Measurements from ENCODE around the gene RBBP8NL.

- PRO-cap = no peak
- RAMPAGE, long total RNA, 2 experiments = no peak in any of the 2 experiments
Measured at GRCh38 chr20:59823573-59823899, 109.9 kb downstream of the SYCP2 start.

GRCh38 chr20:59836607-59837042, 96.8 kb downstream of the SYCP2 start:
- PRO-cap = no peak
- RAMPAGE, long total RNA, 2 experiments = no peak in any of the 2 experiments

- PRO-cap = no peak
- RAMPAGE, long total RNA, 2 experiments = no peak in any of the 2 experiments
Measured at GRCh38 chr20:61437003-61438172, 185.3 kb downstream of the CDH4 start.

DNA sequence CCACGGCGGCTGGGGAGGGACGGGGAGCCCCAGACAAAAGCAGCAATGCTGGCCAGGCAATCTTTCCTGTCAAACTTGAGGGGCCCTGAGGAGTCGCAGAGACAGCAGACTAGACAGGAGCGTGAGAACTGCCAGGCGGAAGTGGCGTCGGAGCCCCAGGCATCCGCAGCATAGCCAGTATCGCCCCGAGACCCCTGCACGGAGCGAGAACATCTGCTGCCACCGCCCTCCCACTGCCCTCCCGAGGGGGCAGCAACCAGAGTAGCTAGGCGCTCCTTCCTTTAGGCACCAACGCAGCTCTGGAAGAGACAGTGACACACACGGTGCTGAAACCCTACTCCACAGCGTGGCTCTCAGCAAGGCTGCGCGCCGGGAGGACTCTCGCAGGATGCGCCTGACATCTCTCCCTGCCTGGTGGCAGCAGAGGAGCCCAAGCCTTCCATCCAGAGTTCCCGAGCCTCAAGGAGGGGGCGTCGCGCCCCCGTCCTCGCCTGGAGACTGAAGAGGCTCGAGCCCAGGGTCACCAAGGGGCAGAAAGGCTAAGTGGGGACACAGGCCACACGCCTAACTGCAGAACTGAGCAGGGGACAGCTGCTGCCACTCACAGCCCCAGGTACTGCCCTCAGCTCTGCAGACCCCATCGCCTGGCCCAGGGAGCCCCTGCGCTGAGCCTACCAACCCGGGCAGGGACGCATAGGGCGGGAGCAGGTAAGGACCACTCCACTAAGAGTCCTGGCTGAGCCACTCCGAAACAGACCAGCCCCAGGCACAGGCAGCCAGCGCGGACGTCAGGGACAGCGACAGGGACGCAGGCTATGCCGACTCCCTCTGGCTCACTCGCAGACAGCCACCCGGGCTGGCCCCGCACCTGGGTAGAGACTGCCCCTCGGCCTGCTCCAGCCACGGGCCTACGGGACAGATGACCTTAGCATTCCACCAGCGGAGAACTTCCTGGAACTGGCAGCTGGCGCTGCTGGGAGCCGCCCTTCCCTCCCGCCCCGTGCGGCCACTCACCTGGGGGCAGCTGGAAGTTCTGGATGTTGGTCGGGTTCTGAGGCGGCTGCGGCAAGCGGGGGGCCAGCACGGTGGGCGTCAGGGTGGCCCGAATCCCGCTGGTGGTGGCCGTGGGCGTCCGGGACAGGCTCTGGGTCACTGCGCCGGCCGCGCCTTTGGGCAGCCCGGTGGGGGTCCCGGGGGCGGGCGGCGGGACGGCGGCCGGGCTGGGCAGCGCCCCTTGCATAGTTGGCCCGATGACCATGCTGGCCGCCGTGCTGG, 1.8 kb downstream of the TAF4 start:
- PRO-cap = no peak
- RAMPAGE, long total RNA, 2 experiments = start-site peak on the minus strand in 1 of 2 experiments, centred at position 1,107 of the sequence, 6 reads per replicate

DNA sequence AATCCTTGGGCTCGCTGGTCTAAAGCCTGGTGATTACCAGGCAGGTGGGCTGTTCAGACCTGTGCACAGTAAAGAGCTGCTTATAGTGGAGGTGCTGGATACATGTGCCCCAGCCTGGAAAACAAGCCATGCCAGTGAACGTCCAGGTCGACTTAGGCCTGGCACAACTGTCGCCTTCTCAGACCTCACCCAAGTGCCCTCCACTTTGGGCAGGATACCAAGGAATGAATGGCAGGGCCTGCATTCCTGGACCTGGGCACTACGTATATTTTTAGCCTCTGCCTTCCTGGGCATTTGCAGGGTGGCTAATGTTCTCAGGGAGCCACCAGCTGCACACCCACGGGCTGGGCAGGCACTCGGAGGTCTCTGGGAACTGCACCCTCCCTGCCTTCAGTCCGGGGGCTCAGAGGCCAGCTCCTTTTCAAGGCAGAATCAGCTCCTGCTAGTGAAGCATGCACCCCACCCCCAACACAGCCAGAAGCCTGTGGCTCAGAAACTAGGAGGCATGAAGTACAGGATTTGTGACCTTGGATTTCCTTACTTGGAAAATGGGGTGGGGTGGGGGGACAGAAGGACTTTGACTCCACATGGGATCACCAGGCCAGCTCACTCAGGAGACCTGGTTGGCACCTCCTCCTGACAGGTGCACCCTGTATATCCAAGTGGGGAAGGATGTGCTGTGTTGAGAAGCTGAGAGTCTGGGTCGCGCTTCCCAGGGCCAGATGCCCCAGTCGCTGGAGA, 2.6 kb upstream of the LSM14B start:
- PRO-cap = no peak
- RAMPAGE, long total RNA, 2 experiments = no peak in any of the 2 experiments

DNA sequence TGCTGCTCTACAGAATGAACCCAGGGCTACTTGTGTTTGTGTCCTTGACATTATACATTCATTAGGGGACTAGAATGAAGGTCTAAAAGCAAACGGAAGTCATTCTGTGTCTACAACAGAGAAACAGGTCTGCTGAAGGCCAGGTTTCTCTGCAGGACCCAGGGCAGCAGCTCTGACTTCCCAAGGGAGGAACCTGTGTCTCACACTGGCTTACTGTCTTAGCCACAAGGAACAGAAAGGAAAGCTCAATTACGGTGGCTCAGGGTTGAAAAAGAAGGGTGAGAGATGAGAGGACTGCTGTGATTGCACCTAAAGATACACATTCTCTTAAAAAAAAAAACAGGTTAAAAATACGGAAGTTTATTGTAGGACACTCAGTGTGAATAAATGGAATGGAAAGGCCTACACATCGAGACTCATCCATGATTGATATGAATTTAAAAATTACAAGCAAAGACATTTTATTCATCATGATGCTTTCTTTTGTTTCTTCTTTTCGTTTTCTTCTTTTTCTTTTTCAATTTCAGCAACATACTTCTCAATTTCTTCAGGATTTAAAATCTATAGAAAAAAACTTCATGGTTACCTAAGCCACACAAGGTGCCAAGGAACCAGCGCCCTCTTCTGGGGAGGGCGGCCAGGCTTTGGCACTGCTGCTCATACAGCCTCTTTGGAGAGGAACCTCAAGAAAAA, 6.7 kb downstream of the PSMA7 start:
- PRO-cap = no peak
- RAMPAGE, long total RNA, 2 experiments = no peak in any of the 2 experiments

DNA sequence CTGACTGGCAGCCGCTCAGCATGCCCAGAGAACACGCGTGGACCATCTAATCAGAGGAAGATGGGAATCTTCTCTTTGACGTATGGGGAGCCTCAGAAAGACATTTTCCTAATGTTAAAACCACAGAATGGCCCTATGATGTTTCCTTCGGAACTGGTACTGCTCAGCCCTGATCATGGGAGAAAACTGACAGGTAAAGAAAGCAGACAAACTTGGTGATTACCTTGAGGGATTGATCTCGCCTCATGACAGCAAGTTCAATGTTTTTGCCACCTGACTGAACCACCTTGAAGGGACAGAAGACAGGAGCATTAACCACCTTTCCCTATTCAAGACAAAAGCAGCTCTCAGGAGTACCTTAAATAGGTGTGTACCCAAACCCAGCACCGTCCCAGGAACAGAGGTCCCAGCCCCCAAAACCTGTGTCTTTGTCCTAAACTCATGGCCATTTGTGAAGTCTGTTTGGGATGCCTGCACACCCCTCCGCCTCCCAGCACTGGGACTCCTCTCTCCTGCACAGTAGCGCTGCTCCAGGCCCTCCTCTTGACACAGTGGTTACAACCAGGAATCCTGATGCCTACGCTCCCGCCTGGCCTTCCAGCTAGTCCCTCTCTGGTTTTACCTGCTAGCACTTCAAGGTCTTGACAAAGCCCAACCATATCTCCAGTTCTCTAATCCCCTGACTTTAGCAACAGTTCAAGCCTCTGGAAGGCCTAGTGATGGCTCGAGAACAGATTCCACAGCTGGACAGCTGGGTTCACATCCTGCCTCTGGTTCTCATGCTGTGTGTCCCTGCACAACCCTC, 5.9 kb downstream of the PSMA7 start:
- PRO-cap = no peak
- RAMPAGE, long total RNA, 2 experiments = no peak in any of the 2 experiments

- PRO-cap = no peak
- RAMPAGE, long total RNA, 2 experiments = start-site peak on the plus strand in 1 of 2 experiments, at chr20:62161197-62161574 at its widest, 16 reads per replicate
Measured at GRCh38 chr20:62161232-62161733, 17.7 kb downstream of the SS18L1 start.

- PRO-cap = no peak
- RAMPAGE, long total RNA, 2 experiments = no peak in any of the 2 experiments
Measured at GRCh38 chr20:62167566-62168148, 15.2 kb upstream of the MTG2 start.

DNA sequence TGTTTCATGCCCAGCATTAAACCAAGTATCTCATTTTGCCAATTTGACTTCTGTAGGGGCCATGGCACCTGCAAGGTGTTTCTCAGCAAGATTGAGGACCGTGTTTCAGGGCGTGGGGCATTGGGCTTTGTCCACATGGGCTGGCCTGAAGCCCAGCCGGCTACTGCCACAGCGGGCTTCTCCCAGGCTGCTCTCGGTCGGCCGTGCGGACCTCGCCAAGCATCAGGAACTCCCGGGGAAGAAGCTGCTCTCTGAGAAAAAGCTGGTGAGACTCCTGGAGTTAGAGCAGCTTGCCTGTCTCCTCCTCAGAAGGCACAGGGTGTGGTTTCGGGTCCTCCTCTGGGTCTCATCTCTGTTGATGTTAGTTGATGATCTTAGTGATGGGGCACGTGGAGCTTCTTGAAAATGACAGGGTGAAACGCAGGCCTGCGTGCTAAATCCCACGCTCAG, 10.6 kb downstream of the MTG2 start:
- PRO-cap = no peak
- RAMPAGE, long total RNA, 2 experiments = no peak in any of the 2 experiments

DNA sequence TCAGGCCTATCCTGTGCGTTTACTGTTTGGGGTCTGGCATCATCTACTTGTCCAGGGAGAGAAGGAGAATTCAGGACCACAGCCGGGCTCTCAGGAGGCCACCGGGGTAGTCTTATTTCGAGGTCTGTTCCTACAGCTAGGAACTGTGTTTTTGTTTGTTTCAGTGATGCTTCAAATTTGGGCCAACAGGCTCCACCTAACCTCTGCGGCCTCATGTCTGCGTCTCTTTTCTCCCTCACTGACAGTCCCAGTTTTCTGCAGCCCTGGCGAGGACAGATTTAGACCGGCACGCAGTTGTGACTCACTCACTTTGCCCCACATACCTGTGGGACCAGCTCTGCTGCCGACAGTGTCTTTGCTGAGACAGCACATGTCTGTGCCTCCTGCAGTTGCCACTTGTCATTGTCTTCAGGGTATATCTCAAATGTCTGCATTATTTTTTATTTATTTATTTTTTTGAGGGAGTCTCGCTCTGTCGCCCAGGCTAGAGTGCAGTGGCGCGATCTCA, 29.2 kb downstream of the OSBPL2 start:
- PRO-cap = no peak
- RAMPAGE, long total RNA, 2 experiments = no peak in any of the 2 experiments

- PRO-cap = no peak
- RAMPAGE, long total RNA, 2 experiments = no peak in any of the 2 experiments
Measured at GRCh38 chr20:62303274-62304390, 835 bp downstream of the ADRM1 start.

DNA sequence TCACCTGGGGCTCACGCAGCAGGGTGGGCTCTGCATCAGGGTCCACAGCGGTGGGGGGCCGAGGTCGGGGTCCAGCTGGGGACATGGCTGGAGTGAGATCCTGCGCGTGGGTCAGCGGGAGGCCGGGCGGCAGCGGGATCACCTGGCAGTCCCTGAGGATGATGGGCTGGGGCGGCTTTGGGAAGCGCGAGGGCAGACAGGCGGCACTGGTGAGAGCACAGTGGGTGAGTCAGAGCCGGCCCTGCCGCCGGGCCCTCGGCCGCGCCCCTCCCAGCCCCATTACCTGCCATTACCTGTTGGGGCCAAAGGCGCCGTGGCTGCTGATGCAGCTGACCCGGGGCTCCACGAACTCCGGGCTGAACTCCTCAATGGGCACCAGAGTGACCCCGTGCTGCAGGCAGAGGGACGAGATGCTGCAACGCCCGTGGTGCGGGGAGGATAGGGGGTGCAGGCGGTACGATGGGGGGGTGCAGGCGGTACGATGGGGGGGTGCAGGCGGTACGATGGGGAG, 28.0 kb downstream of the ADRM1 start:
- PRO-cap = no peak
- RAMPAGE, long total RNA, 2 experiments = no peak in any of the 2 experiments

DNA sequence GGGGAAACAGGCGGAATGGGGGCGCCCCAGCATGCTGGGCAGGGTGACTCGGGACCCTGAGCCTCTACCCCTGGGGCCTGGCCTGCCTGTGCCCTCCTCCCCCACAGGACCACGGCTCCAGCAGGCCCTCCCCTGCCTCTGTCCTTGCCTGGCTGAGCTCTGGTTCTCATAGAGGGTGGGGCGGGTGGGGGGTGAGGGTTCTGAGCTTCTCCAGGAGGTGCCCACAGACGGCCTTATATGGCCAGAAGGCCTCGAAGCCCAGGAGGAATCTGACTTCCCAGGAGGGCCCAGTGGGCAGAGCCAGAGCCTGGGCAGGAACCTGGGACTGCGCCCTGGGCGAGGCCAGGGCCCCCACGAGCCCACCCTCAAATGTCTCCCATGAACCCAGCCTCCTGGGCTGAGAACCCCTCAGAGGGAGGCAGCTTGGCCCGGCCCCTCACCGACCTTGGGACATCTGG, 5.2 kb upstream of the LAMA5 start:
- PRO-cap = bidirectional peak, plus-strand start at position 297 of the sequence, minus-strand start at position 140 of the sequence
- RAMPAGE, long total RNA, 2 experiments = no peak in any of the 2 experiments

- PRO-cap = no peak
- RAMPAGE, long total RNA, 2 experiments = no peak in any of the 2 experiments
Measured at GRCh38 chr20:62374206-62375163, 7.4 kb upstream of the LAMA5 start.

DNA sequence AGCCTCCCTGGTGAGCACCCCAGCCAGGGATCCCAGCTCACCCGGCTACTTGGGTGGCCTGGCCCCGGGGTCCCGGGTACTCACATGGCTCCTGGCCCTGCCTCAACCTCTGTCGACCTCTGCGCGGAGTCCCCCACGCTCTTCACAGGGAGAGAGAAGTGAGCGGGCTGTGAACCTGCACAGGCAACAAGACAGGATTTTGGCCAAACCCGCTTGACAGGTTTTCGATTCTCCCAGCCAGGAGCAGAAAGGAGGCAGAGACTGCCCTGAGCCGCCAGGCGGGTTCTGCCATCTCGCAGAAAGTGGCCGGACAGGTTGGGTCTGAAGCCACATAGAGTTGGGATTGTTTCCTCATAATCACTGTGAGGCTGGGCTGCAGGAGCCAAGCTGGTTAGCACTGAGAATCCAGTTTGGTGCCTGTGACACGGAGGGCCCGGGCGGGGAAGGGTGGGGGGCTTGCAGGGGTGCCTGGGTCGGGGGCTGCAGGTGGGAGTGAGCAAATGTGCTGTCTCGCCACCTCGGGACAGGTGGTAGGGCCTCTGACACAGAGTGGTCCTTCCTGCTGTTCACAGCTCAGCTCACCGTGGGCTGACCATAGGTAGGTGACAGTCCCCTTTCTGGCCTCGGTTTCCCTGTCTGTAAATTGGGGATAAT, at the start of gene RBBP8NL:
Gene RBBP8NL, minus strand, starts transcription at position 164 of the 654 bp plus-strand sequence.
- PRO-cap = no peak
- RAMPAGE, long total RNA, 2 experiments = start-site peak on the minus strand in 1 of 2 experiments, centred at position 162 of the sequence, 31 reads per replicate

DNA sequence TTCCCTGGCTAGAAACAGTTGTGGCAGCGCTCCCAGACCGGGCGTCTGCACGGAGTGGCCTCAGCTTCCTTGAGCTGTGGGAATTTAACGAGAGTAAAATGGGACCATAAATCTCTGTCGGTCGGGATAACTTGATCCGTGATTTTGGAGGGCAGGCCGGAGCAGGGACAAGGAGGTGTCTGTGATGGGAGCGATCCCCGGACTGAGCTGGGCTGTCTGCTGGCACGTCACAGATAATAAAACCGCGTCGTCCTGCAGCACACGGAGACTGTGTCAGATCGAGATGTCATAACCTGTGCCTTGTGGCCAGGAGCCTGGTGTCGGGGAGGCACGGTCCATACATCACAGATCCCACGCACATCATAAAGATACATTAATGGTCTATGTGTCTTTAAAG, 6.4 kb upstream of the RBBP8NL start:
- PRO-cap = bidirectional peak, plus-strand start at position 236 of the sequence, minus-strand start at position 209 of the sequence
- RAMPAGE, long total RNA, 2 experiments = no peak in any of the 2 experiments

GRCh38 chr20:62489693-62489999, 13.9 kb upstream of the GATA5 start:
- PRO-cap = no peak
- RAMPAGE, long total RNA, 2 experiments = no peak in any of the 2 experiments

- PRO-cap = no peak
- RAMPAGE, long total RNA, 2 experiments = no peak in any of the 2 experiments
Measured at GRCh38 chr20:62571713-62572247, 70.5 kb upstream of the SLCO4A1 start.

DNA sequence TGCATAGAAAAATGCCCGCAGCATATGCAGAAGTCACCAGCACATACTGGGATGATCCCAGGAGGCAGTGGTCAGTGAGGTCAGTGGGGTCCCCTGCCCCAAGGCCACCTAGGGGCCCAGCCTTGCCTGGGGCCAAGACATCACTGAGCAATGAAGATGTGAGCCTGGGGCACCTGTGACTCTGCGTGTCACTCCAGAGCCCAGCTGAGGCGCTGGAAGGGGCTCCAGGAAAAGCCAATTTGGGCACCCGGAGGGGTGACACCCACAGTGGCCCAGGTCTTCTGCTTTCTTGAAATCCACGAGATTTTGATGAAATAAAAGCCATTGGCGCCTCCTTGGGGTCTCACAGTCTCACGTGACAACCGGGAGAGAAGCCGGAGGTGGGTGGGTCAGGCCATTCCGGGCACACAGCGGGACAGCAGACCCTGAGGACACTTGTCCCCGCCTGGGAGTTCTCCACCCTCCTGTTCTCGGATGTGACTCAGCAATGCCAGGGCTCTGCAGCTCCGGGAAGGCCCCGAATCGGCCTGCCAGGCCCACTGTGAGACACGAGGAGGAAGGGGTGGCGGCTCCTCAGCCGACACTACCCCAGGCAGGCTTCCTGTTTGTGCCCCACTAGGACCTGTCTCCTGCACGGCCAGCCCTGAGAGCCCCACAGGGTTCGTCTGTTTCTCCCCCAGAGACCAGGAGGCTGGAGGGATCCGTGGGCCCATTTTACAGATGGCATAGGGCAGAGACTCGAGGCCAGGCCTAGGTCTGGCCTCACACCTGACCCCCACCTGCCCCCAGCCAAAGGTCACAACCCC, 24.4 kb upstream of the SLCO4A1 start:
- PRO-cap = no peak
- RAMPAGE, long total RNA, 2 experiments = no peak in any of the 2 experiments

All from prostate gland (tissue), 2 donors.